LHCN-M2 (cell line): Measurements from ENCODE around the gene UAP1.

- RAMPAGE, long total RNA = no peak
Observed at GRCh38 chr1:162382293-162382546, 692 bp downstream of the C1orf226 start.

GRCh38 chr1:162389028-162389781, 7.7 kb downstream of the C1orf226 start:
- RAMPAGE, long total RNA = no peak

DNA sequence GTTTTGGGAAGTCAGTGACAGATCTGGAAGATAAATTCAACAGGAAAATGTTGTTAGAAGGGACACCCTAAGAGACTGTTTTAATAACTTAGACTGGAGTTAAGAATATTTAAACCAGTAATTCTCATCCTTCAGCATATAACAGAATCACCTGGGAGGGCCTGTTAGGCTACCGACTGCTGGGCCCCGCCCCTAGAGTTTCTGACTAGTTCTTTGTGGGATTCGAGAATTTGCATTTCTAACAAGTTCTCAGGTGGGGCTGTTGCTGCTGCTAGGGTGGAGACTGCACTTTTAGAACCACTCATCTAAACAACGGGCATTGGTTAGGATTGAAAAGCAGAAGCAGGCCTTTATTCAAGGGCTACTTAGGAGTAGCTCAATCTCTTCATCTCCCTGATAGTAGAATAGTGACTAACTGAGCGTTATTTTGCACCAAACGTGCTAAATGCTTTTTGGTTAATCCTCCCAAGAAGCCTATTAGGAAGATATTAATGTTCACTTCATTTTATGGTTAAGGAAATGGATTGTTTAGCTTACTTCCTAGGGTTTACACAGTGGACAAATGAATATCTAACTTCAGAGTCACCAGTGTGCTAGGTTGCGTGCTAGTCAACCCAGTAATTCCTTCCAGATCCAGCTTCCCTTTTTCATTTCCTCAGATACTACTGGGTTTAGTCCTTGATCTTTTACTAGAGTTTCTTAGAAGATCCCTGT, 31.1 kb upstream of the UAP1 start:
- RAMPAGE, long total RNA = no peak

GRCh38 chr1:162541458-162542190, 19.9 kb upstream of the UAP1 start:
- RAMPAGE, long total RNA = no peak

DNA sequence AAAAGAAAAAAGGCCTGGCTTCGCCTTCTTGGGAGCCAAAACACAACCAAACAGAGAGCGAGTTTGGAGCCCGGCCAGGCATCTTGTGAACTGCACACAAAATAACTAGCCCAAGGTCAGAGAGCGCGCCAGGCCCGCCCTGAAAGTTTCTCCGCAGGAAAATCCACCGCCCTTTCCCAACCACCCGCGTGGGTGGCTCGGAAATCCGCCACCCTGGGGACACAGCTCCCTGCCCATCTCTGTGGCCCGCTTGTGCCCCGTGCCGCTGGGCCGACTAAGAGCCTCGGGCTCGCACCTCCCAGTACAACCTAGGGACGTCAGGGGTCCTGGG, 614 bp upstream of the UAP1 start:
- RAMPAGE, long total RNA = no peak

- RAMPAGE, long total RNA = start-site peak on the plus strand at chr1:162561719-162561726, 75 reads
Observed at GRCh38 chr1:162561274-162562319, at the start of gene UAP1. TSS of gene UAP1 (plus strand) at chr1:162561722.

DNA sequence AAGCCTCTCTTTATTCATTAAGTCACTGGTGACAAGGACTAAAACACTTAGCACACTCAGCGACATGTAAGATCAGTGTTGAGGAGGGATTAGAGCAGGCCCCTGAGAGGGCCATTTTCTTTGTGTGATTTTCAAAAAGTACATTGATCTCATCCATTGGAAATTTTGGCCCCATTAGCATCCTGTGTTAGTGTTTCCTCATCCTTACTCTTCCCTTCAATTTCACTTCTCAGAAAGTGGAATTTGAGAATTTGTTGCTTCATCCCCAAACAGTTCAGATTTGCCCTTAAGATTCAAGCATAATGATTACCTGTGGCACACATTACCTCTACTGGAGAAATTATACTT, 48.7 kb upstream of the HSD17B7 start:
- RAMPAGE, long total RNA = no peak

GRCh38 chr1:162868769-162869197, 7.8 kb upstream of the CCDC190 start:
- RAMPAGE, long total RNA = no peak

- RAMPAGE, long total RNA = no peak
Observed at GRCh38 chr1:163175170-163175647, 27.5 kb downstream of the RGS5 start.

- RAMPAGE, long total RNA = no peak
Observed at GRCh38 chr1:164575558-164576112, 16.7 kb downstream of the PBX1 start.

GRCh38 chr1:164601119-164602483, 42.6 kb downstream of the PBX1 start:
- RAMPAGE, long total RNA = no peak

- RAMPAGE, long total RNA = no peak
Observed at GRCh38 chr1:164699531-164700890, 141.0 kb downstream of the PBX1 start.

GRCh38 chr1:164720729-164721616, 162.0 kb downstream of the PBX1 start:
- RAMPAGE, long total RNA = no peak

DNA sequence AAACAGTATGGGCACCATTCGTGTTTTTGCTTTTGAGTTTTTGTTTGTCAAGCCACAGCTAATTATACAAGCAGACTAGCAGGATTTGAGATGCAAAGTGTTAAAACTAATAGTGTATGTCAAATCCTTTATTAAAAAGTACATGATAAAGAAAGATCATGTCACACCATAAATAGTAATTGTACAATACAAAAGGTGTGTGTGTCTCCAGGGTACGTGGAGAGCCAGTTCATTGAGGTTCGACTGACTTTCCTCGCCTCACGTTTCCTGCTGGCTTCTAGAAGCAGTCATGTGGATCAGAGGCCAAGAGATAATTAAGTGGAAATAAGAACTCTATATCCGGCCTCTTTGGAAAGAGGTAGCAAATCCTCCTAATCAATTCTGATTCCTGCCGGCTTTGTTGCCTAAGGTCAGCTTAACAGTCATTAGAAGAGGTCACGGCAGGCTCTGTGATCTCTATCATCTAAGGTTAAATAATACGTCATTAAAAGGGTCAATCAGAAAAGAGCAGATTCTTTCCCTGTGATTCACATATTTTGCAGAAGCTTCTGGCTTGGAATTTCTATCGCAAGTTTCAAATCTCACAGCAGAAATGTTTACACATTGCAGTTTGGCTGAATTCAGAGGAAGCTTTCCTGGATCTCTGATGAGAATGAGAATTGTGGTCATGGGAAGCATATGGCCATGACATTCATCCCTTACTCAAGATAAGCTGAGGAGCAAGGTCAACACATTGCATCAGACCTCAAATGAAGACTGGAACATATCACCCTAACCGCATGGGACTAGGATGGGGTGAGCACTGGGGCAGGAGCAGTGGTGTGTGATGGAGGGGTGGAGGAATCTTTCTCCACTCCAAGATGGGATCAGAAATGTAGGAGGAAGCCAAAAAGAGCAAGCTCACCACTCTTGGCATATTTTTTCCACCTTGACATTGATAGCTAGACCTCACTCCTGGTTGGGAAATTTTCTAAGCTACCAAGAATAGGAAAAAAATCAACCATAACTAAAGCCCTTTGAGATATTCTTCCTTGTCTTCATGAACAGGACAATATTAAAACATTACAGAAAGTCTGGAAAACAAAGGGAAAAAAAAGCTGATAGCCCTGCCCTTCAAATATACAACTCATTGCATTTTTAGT, 189.4 kb downstream of the PBX1 start:
- RAMPAGE, long total RNA = no peak

DNA sequence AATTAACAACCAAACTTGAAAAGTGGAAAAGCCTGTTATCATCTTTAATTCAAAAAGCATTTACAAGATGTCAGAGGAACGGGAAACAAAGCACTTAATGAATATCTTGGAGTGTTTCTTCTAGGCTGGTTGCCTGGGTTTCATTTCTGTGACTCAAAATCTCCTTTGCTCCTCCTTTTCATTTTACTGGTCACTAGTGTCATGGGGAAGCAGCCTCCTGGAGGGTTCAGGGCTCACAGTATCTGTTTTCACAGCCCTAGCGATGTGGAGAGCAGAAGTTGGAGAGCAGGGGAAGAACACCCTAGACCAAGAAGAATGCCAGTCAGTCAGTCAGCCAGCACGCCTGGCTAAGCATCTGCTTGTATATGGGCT, 8.0 kb downstream of the RXRG start:
- RAMPAGE, long total RNA = no peak

DNA sequence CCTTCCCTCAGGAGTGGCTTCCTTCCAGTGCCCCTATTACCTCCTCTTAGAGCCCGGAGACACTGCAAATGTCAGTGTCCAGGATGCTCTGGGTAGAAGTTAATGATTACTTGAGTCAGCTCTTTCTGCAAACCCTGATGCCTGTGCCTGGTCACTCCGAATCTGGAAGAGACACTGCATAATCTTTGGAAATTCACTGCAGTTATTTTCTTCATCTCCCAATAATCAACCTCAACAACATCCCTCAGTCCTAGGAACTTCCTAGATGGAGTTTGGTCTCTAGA, 27.2 kb upstream of the MGST3 start:
- RAMPAGE, long total RNA = no peak

DNA sequence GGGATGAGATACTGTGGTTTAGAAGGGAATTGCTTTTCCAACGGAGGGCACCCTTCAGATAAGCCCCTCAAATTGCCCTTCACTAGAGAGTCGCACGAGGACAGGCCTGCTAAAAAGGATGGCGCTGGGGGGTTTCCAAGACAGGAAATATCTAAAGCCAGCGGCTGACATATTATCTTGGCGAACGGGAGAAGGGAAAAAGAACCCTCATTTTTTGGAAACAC, 527 bp upstream of the UCK2 start:
- RAMPAGE, long total RNA = no peak

GRCh38 chr1:165891153-165892074, 64.0 kb downstream of the UCK2 start:
- RAMPAGE, long total RNA = no peak

DNA sequence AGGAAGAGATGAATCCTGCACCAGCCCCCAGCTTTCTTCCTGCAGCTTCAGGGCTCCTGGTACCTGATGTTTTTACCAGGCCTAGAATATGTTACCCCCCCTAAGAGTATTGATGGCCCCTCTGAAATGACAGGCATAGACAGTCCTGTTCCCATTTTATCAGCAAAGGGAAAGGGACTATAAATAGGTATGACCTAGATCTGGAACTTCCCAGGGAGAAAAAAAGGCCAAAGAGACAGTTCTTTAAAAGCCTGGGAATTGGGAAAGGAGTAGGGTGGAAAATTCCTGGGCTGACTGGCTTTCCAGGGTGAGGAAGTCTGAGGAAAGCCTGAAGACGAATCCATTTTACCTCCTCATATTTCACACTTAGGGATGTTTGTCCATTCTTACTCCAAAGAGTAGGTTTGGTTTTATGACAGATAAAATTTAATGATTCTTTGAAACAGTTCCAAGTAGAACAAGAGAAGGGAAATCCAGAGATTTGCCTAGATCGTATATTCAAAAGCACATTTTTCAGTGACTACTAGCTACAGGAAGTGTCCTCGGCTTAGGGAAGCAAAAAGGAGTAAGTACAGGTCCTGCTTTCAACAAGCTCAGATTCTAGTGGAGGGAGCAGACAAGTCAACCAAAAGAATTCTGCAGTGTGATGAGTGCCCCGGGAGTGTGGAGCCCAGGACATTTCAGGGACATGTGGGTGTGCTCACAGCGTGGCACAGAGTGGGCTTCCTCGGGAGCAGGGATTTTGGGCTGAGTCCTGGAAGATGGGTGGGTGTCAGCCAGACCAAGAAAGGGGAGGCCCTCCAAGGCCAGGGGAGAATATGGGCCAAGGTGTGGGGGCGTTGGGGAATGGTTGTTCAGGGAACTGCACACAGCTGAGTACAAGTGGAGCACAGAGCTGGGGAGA, 5.1 kb downstream of the POGK start:
- RAMPAGE, long total RNA = no peak

- RAMPAGE, long total RNA = no peak
Observed at GRCh38 chr1:166849548-166850725, 10.7 kb downstream of the POGK start.